ENCODE data around the genes APBB2 and UCHL1.

- PRO-cap, 2 experiments, result no peak in any of the 2 experiments
Measured at GRCh38 chr4:40191441-40192005, 5.3 kb upstream of the RHOH start.

- PRO-cap, 2 experiments, result no peak in any of the 2 experiments
Measured at GRCh38 chr4:40245948-40246541, 49.2 kb downstream of the RHOH start.

- PRO-cap, 2 experiments, result no peak in any of the 2 experiments
Measured at GRCh38 chr4:40305325-40306011, 29.7 kb upstream of the CHRNA9 start.

DNA sequence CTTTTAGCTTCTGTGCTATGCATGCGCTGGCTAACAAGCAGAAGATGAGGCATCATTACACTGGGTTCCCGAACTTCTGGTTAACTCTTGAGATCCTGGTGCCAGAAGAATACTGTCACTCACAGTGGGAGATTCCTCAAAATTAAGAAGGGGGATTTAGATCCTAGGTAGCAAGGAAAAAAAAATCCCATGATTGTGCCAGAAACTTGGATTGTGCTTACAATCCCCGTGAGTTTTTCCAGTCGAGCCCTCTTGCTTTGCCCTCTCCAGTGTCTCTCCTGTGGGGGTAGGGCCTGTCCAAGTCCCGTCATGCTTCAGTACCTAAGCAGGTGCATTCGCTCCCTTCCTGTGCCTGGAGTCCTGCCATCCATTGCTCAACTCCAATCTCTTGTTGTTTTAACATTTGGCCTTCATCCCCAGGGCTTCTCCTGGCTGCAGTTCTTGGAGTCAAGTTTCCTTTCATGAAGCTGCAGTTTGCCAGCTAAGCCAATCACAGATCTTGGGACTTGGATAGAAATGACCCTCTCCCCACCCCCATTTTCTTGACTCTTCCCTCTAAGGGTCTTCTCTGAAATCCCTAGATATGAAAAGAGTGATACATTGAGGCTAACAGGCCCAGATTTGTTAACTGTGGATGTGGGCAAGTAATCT, 60.6 kb downstream of the CHRNA9 start:
- PRO-cap, 2 experiments, result no peak in any of the 2 experiments

- PRO-cap, 2 experiments, result no peak in any of the 2 experiments
Measured at GRCh38 chr4:40437393-40438338, 102.5 kb downstream of the CHRNA9 start.

DNA sequence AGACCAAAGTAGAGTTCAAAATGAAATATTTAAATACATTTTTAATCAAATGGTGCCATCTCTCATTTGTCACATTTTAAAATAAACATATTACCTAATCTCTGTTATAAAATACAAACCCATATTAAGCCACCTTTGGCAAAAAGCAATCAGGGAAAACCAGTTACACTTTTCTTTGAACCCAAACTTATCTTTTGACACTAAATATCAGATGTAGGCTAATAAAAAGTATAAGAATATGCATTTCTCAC, 139.4 kb downstream of the CHRNA9 start:
- PRO-cap, 2 experiments, result no peak in any of the 2 experiments

GRCh38 chr4:40510942-40511552, 118.6 kb downstream of the RBM47 start:
- PRO-cap, 2 experiments, result no peak in any of the 2 experiments

DNA sequence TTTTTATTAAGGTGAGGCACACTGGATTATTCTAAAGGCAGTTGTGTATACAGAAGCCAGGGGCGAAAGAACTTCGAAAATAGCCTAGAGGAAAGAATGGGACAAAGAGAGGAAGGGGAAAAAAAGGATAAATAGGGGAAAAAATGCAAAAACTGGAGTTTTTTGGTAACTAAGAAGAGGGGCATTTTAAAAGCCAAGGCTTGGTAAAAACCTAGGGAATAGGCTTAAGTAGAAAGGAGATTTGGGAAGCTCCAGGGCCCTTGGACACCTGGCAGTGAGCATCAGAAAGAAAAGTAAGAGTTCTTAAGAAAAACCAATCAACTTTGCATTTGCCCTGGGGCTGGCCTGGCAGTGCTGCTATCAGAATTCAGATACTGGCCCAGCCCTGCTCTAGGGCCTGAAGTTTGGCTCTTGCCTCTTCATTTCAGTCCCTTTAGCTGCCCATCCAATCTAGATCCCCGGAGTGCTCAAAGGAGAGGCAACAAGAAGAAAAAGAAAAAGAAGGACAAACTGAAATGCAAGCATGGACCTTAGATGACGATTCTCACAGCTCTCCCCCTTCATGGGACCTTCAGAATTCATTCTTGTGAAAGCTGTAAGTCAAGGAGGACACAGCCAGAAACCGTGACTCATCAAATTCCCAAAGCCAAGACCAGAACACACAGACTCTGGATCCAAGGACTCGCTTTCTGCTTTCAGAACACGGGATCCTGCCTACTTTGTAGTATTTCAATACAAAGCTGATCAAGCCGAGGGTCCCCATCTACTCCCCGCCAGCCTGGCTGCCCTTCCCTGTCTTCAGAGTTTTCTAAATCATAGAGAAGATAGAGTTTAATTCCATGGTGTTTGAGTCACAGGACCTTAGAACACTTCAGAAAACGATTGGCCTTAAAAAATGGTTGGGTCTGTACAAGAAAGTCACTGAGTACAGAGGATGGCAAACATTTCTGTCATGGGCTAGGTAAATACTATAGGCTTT, 103.8 kb downstream of the RBM47 start:
- PRO-cap, 2 experiments, result no peak in any of the 2 experiments

DNA sequence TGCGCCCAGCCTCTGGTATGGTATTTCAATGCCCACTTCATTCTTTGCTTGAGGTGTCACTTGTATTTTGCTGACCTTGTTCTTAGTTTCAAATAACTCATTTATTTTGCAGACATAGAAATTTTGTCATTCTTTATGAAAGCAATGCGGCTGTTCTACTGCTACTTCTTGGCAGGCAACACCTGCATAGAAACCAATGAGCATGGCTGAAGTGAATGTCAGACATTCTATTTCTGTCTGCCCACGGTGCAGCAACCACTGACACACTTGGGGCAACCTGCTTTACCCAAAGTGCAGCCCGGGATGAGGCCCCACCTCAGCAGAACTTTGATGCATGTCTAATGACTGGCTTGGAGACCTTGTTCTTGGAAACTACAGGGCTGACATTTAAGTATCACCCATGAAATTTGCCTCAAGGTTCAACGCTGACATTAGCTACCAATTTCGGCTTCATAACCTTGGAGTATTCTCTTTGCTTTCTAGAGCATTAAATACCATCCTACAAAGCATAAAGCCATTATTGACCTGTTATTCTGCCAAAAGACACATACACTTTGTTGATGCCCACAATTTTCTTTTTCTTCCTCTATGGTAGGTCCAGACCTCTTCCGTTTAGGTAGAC, 93.6 kb downstream of the RBM47 start:
- PRO-cap, 2 experiments, result no peak in any of the 2 experiments

- PRO-cap, 2 experiments, result no peak in any of the 2 experiments
Measured at GRCh38 chr4:40586594-40587161, 43.0 kb downstream of the RBM47 start.

- PRO-cap, 2 experiments, result no peak in any of the 2 experiments
Measured at GRCh38 chr4:40918407-40918875, 168.7 kb downstream of the NSUN7 start.

- PRO-cap, 2 experiments, result no peak in any of the 2 experiments
Measured at GRCh38 chr4:40996969-40997614, 217.2 kb downstream of the APBB2 start.

GRCh38 chr4:41213779-41214954, at the start of gene APBB2:
Gene APBB2, minus strand, starts transcription at chr4:41214542.
- PRO-cap, 2 experiments, result peak in 2 of 2 experiments; most common plus-strand start chr4:41214742 (in 1); most common minus-strand start chr4:41214489 (in 2)

DNA sequence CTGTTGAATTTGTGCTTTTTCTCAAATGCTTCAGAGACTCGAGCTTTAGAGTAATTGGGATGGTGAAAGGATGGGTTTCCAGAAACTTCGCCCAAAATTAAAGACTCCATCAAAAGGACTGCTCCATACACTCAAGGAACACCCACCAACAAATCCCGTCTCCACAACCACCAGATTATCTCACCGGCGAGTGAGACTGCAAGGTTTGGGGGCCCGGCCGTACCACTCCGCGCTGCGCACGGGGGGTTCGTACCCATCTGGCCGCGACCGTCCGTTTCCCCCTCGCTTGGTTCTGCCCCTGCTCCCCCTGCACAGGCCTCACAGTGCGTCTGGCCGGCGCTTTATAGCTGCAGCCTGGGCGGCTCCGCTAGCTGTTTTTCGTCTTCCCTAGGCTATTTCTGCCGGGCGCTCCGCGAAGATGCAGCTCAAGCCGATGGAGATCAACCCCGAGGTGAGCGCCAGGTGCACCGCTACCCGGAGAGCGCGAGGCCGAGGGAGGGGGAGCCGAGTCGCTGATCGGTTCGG, at the start of gene UCHL1:
UCHL1 (plus strand) TSS at position 370 of the 525 bp plus-strand sequence.
- PRO-cap, 2 experiments, result no peak in any of the 2 experiments

GRCh38 chr4:41327607-41328150, 71.0 kb downstream of the UCHL1 start:
- PRO-cap, 2 experiments, result no peak in any of the 2 experiments

DNA sequence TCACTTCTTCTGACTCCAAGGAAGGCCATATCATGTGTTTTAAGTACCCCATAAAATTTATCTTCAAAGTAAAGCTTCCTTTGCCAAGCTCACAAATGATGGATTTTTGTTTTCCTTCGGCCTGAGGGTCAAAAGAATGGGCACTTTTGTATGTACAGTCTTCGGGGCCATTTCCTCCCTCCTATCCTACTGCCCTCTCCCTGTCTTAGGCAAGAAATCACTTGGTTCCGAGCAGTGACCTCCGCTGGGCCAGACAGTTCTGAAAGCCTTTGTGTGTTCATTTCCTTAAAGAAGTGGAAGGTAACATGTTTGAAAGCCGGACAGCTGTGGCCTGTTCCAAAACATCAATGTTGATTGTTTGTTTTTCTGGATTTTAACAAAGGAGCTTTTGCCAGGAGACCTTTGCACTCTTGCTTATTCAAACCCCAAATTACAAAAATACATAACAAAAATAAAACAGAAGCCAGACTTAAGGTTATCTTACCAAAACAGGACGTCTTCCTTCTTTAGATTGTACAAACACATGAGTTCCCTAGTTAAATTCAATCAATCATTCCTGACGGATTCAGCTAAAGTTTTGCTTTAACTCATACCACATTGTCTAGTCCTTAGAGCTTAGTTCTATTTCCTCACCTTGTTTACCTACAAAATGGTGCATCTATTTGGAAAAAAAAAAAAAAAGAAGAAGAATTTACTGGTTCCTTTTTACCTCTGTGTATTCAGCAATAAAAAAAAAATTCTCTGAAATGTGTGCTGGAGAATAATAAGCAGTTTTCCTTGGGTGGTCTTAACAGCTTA, 110.5 kb upstream of the LIMCH1 start:
- PRO-cap, 2 experiments, result no peak in any of the 2 experiments

DNA sequence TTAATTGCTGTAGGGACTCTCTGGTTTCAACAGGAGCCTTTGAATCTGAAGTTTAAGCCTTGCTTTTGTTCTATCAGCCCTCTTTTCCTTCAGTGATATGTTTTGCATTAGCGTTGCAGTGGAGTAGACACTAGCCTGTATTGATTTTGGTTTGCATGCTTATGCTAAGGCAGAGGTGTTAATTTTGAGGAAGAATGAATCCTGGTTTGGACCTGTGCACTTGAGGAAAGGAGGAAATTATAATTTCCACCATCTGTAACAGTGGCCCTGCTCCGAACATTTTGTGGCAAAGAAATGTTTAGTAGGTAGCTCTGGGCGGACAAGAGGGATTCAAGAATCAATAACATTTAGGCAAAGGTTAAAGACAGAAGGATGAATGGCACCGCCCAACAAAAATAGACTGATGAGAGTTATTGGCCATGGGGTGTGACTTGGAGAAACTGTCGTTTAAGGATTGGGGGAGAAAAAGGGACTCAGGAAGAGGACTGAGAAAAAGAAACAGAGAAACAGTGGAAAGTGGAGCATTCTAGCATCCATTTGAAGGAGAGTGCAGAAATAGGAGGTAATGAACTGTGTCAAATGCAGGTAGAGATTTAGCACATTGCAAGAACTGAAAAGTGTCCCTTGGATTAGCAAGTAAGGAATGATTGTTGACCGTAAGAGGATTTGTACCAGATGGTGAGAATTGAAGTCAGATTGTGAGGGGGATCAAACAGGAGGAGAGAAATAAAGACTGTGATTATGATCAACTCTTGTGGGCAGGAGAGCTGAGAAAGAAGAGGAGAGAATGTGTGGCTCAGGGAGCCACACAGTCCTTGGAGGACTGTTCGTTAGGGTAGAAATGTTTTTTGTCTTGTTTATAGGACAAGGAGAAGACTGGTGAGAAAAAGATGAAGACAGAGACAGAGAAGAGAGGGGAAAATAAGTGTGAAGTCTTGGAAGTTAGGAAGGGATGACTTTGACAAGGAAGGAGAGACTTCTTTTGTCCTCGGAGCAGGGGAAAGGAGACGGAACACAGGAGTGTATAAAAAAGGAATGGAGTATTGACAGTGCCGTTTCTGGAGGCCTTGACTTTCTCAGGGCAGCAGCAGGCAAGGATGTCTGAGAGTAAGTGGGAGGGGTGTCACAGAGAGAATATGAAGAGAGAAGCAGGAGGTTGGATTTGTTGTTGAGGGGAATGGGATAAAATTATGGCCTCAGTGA, 32.8 kb downstream of the LIMCH1 start:
- PRO-cap, 2 experiments, result no peak in any of the 2 experiments

DNA sequence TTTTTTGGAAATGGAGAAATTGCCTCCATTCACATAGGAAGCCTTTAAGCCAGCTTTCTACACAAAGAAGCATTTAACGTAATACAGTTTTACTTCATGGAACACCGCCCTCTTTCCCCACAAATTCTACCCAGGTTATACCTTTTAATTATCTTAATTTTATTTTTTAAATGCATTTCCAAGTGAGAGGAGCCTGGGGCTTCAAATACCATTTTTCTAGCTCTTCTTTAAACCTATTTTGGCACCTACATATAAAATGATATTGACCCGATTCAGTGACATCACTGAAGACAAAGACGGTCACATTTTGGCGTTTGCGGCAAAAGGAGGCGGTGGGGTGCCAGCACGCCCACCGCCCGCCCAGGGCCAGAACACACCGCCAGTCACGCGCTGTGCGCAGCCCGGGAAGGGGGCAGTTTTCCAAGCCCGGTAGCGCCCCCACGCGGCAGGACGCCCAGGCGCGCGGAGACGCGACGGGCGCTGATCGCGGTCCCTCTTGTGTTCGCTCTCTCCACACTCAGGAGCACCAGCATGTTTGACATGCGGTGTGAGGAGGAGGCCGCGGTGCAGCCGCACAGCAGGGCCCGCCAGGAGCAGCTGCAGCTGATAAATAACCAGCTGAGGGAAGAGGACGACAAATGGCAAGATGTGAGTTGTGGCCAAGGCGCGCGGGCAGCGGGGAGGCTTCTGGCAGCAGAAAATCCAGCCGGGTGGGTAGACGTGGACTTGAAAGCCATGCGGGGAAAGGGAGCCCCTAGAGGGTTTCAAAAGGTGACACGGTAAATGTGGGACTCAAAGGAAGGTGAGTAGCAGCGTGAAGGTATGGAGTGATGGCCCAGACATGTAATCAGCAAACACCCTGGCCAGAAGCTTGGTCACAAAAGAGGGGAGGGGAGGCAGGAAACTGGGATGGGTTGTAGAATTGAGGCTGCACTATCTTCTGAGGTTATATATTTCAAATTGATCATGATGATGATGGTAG, 104.3 kb downstream of the PHOX2B start:
- PRO-cap, 2 experiments, result no peak in any of the 2 experiments

DNA sequence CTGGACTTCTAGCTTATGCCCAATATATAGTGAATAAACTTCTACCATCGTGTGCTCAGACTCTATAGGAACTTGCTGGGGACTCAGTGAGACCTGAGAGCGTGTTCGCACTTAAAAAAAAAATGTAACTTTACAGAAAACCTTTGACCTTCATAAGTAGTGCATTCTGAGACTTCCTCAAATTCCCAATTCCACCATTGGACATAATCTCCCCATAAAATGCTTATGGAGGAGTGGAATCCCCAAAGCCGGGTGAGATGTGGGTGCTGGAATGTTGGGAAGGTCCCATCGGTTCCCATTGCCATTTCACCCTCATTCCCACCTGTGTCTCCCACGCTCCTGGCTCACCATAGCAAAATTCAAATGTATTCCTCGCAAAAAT, 63.9 kb downstream of the PHOX2B start:
- PRO-cap, 2 experiments, result no peak in any of the 2 experiments

DNA sequence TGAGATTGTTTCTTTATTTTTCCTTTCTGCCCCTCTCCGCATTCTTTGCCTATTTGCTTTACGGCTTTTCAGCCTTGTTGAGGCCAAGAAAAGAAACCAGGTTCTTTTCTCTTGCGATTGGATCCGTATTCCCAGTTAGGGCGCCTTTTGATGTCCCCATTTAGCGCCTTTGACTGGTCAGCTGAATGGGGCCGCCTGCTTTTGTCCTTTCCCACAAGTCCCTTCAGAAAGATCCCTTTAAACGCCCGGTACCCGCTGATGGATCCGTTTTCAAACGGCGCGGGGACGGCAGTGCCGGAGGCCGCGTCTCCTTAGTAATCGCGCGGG, 54.0 kb upstream of the TMEM33 start:
- PRO-cap, 2 experiments, result no peak in any of the 2 experiments

All from Colon Carcinoma Metastatic in the Lung (tissue), 2 donors.